Measurements from ENCODE around the genes PLGRKT and RANBP6.

GRCh38 chr9:4424808-4425204, 65.5 kb upstream of the SLC1A1 start:
- PRO-cap, 2 experiments = no peak in any of the 2 experiments

DNA sequence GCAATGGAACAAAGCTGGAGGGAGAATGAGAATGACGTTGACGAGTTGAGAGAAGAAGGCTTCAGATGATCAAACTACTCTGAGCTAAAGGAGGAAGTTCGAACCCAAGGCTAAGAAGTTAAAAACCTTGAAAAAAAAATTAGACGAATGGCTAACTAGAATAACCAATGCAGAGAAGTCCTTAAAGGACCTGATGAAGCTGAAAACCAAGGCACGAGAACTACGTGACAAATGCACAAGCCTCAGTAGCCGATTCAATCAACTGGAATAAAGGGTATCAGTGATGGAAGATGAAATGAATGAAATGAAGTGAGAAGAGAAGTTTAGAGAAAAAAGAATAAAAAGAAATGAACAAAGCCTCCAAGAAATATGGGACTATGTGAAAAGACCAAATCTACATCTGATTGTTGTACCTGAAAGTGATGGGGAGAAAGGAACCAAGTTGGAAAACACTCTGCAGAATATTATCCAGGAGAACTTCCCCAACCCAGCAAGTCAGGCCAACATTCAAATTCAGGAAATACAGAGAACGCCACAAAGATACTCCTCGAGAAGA, 42.0 kb downstream of the SLC1A1 start:
- PRO-cap, 2 experiments = no peak in any of the 2 experiments

DNA sequence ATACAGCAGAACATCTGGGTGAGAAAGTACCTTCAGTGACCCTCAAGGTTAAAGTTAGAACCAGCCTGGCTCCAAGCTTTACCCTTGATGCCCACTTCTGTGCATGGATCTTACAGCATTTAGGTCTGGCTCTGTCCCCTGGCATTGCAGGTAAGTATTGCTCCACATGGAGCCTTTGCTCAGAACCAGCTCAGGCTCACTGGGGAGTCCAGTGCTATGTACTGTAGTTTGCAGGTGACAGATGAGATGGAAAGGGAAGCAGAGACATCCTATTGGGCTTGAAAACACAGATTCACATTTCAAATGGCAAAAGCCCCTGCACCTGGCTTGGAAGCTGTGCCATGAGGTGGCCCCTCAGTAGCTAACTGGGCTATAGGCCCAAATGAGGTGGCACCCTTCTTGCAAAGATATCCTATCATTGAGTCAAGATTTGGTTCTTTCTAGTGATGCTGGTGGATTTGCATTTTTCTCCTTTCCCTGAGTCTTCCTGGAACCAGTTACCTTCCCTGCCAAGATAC, 78.1 kb upstream of the PLPP6 start:
- PRO-cap, 2 experiments = no peak in any of the 2 experiments

- PRO-cap, 2 experiments = no peak in any of the 2 experiments
Observed at GRCh38 chr9:4614447-4615131, 47.5 kb upstream of the PLPP6 start.

GRCh38 chr9:4620382-4620952, 41.6 kb upstream of the PLPP6 start:
- PRO-cap, 2 experiments = no peak in any of the 2 experiments

- PRO-cap, 2 experiments = no peak in any of the 2 experiments
Observed at GRCh38 chr9:4712715-4713226, 28.2 kb downstream of the AK3 start.

- PRO-cap, 2 experiments = no peak in any of the 2 experiments
Observed at GRCh38 chr9:4718890-4719479, 22.0 kb downstream of the AK3 start.

- PRO-cap, 2 experiments = no peak in any of the 2 experiments
Observed at GRCh38 chr9:4793981-4794232, 1.2 kb downstream of the RCL1 start.

GRCh38 chr9:4827032-4827639, 34.4 kb downstream of the RCL1 start:
- PRO-cap, 2 experiments = no peak in any of the 2 experiments

- PRO-cap, 2 experiments = no peak in any of the 2 experiments
Observed at GRCh38 chr9:4844435-4844955, 51.8 kb downstream of the RCL1 start.

DNA sequence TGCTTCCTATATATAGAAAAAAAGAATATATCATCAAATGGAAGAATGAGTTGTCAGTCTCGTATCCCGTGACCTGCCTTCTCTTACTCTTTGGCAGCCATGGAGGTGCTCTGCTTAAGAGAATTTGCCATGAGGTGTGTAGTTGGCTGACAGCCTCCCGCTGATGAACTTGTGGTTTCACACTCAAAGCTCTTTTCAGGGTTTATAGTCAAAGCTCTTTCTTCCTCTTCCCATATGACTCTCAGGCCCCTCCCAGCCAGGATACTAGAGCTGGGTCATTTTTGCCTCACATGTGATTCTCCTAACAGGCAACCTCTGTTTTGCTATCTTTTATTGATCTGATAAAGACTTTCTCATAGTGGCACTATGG, 13.7 kb upstream of the JAK2 start:
- PRO-cap, 2 experiments = no peak in any of the 2 experiments

GRCh38 chr9:5437080-5438289, at the start of gene PLGRKT:
PLGRKT (minus strand) TSS chr9:5437925.
- PRO-cap, 2 experiments = peak in 2 of 2 experiments; most common plus-strand start chr9:5437426 (in 1); most common minus-strand start chr9:5437858 (in 2)

DNA sequence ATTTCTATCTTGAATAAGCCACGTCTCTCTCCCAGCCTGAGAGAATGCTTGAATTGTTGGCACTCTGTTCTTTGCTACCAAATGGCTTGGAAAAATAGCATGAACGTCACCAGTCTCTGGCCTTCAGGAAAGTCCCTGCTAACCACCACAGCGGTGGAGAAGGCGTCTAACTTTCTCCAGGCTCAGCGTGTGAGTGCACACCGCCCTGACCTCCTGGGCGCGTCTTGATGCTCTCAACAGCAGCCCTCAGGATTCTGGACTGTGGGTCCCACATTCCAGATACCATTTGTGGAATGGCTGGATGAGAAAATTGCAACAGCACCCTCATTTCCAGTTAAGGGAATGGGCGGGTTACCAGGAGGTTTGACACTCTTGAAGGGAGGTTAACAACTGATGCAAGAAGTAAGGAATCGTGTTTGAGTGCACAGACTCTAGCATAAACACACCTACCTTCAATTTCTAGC, 597 bp upstream of the PLGRKT start:
- PRO-cap, 2 experiments = no peak in any of the 2 experiments

GRCh38 chr9:5483552-5483893, 26.8 kb upstream of the PDCD1LG2 start:
- PRO-cap, 2 experiments = no peak in any of the 2 experiments

DNA sequence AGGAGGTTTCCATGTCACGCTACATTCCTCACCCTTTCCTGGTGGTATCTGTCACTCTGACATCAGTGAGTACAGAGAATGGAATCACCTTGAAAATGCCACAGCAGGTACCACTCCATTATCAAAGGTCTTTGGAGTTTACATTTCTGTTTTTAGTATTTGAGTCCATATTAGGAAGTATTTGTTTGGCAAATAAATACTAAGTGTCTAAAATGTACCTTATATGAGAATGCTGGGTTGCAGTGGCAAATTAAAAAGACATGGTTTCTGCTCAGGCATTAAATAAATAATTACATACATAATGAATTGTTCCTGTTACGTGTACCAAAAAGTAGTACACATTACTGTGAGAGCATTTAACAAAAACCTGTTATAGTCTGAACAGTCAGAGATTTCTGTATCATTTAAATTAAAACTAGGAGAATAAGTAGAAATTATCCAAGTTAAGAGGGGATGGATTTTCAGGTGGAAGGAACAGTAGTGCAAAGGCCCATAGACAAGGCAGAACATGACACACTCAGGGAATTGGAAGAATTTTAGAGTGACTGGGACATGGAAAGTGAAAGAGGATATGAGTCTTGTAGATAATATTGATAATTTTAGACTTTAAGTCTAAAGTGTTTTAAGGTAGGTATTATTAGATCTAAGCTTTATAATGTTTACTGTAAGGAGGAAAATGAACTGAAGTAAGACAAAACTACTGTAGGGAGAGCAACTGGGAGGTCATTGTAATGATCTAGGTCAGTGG, 75.4 kb downstream of the ERMP1 start:
- PRO-cap, 2 experiments = no peak in any of the 2 experiments

GRCh38 chr9:5784484-5785171, 48.3 kb downstream of the ERMP1 start:
- PRO-cap, 2 experiments = no peak in any of the 2 experiments

DNA sequence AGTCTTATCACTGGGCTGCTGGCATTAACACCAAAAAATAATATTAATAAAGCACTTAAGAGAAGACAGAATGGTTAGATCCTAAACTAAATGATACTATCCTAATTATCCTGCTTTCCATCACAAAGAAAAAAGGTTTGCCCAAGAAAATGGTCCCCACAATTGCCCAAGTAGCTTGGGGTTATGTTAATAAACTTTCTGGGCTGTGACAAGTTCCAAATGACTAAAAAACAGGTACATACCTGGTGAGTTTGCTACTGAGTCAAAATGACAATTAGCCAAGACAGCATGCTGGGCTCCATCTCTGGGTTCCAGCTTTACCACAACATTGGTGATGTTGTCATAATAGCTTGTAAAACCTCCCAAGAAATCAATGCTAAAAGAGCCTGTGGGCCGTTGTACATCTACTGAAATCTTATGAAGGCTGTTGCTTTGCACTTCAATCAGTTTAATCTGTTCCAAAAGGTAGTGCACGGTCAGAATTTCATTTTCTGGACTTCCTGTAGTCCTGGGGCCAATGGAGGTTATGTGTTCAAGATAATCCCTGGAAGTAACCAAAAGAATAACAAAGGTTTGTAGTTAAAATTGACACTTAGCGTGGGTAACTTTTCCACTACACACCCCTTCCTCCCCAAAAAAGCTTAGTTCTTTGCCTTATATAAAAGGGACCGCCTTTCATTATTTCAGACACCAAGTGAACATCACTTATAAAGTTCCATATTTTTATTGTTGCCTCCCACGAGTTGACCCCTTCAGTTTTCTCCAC, 2.2 kb downstream of the ERMP1 start:
- PRO-cap, 2 experiments = no peak in any of the 2 experiments

DNA sequence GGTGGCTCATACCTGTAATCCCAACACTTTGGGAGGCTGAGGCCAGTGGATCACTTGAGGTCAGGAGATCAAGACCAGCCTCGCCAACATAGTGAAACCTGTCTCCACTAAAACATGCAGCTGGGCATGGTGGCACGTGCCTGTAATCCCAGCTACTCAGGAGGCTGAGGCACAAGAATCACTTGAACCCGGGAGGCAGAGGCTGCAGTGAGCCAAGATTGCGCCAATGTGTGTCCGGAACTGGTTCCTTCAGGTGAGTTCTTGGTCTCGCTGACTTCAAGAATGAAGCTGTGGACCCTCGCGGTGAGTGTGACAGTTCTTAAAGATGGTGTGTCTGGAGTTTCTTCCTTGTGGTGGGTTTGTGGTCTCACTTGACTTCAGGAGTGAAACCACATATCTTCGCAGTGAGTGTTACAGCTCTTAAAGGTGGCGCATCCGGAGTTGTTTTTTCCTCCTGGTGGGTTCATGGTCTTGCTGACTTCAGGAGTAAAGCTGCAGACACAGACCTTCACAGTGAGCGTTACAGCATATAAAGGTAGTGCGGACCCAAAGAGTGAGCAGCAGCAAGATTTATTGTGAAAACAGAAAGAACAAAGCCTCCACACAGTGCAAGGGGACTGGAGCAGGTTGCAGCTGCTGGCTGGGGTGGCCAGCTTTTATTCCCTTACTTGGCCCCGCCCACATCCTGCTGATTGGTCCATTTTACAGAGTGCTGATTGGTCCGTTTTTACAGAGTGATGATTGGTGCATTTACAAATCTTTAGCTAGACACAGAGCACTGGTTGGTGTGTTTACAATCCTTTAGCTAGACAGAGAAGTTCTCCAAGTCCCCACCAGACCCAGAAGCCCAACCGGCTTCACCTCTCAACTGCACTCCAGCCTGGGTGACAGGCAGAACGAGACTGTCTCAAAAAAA, 8.9 kb upstream of the ERMP1 start:
- PRO-cap, 2 experiments = peak in 1 of 2 experiments; most common minus-strand start position 629 of the sequence (in 1)

GRCh38 chr9:5843569-5844371, 10.9 kb upstream of the ERMP1 start:
- PRO-cap, 2 experiments = no peak in any of the 2 experiments

GRCh38 chr9:6014674-6016055, at the start of gene RANBP6:
RANBP6 (minus strand) TSS chr9:6015624.
- PRO-cap, 2 experiments = peak in 2 of 2 experiments; most common plus-strand start chr9:6015758 (in 2); most common minus-strand start chr9:6015615 (in 2)

All from Colon Carcinoma Metastatic in the Lung (tissue), 2 donors.